ENCODE measurements around a stretch of chr12.

GRCh38 chr12:120771440-120771979 is 45.9 kb downstream of the ACADS start:
- PRO-cap: no peak

- PRO-cap: no peak
These were observed 29.1 kb downstream of the SPPL3 start for GRCh38 chr12:120874965-120875518.

- PRO-cap: no peak
These were observed 13.0 kb downstream of the SPPL3 start for GRCh38 chr12:120891040-120891699.

GRCh38 chr12:120961907-120963113 is 16.0 kb upstream of the HNF1A start:
- PRO-cap: no peak

DNA sequence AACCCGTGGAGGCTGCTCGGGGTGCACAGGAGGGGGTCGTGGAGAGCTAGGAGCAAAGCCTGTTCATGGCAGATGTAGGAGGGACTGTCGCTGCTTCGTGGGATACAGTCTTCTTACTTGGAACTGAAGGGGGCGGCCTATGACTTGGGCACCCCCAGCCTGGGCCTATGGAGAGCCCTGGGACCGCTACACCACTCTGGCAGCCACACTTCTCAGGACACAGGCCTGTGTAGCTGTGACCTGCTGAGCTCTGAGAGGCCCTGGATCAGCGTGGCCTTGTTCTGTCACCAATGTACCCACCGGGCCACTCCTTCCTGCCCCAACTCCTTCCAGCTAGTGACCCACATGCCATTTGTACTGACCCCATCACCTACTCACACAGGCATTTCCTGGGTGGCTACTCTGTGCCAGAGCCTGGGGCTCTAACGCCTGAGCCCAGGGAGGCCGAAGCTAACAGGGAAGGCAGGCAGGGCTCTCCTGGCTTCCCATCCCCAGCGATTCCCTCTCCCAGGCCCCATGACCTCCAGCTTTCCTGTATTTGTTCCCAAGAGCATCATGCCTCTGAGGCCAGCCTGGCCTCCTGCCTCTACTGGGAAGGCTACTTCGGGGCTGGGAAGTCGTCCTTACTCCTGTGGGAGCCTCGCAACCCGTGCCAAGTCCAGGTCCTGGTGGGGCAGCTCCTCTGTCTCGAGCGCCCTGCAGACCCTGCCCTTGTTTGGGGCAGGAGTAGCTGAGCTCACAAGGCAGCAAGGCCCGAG is 14.7 kb downstream of the C12orf43 start:
- PRO-cap: no peak

- PRO-cap: no peak
These were observed 5.2 kb downstream of the OASL start for GRCh38 chr12:121033774-121034367.

DNA sequence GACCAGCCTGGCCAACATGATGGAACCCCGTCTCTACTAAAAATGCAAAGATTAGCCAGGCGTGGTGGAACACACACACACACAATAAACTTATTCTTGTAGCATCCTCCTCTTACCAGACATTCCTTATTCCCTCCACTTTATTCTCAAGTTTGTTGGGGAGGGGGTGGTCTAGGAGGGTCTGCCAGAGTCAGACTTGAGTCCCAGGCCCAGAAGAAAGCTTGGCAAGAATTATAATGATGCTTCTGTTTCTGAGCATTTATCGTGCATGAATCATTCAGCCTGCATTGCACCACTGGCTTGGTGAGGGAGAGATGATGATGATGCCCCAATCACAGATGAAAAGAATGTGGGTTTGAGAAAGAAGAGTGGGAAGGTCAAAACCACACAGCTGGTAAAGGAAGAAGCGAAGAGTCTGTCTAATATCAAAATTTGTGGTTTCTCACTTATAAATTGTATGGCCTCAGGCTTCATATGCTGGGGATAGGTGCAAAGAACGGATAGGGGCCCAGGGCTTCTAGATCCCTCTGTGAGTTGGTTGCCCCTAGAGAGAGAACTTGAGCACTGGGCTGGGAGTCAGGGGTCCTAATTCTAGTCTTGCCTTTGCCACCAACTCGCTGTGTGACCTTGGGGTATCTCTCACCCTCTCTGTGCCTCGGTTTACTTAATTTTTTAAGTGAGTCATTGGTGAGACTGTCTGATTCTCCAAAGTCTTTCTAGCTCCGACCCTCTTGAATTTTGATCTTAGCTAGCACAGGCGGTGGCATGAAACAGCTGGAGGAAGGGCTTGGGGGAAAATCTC is 2.3 kb downstream of the OASL start:
- PRO-cap: no peak

DNA sequence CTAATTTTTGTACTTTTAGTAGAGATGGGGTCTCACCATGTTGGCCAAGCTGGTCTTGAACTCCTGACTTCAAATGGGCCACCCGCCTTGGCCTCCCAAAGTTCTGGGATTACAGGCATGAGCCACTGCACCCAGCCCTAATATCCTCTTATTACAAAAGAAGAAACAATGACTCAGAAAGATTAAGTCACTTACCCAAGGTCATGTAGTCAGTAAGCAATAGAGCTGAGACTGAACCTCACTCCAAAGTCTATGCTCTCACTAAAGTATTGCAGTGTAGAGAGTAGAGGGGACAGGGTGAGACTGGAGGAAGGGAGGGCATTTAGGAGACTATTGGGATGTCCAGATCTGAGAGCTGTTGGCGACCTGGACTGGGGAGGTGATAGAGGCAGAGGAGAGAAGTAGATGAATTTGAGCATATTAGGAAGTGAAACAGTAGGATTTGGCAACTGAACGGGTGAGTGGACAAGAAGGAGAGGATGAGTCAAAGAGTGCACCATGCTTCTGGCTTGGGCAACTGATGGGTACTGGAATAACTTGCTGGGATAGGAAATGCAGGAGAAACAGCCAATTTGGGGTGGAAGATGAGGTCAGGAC is 11.8 kb downstream of the P2RX7 start:
- PRO-cap: no peak

DNA sequence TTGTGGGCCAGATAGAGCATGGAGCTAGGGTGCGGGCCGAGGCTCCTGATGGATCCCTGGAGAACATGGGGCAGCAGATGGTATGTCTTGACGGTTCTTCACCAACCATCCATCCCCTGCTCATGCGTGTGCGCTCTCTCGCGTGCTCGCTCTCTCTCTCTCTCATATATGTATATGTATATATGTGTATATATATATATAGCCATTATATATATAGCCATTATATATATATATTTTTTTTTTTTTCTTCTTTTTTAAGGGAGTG is 20.8 kb downstream of the P2RX4 start:
- PRO-cap: no peak

GRCh38 chr12:121238640-121239654 is 29.0 kb downstream of the P2RX4 start:
- PRO-cap: no peak

DNA sequence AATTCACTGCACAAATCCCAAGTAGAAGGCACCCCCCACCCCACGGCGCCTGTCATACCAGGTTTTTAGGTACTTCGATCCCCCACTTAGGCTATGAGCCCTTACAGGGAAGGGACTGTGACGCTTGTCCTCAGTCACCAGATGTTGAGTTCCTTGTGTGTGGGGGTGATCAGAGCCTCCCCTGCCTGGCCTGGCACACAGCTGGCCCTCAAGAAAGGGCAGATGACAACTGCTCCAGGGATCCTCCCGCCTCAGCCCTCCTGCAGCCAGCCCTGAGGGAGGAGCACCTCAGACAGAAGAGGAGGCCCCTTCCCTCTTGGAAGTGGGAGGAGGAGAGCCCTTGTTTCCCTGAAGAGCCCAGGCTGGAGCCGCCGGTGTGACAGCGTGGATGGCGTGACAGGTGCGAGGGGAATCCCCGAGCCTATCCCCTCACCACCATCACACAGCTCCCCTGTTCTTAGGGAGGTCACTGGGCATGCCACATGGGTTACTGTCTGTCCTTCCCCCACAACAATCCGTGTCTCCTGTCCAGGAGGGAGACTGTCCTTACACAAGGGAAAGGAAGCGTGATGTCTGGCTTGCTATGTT is 31.3 kb downstream of the P2RX4 start:
- PRO-cap: no peak

GRCh38 chr12:121261672-121262416 is 34.7 kb downstream of the CAMKK2 start:
- PRO-cap: no peak

GRCh38 chr12:121273745-121274724 is 22.5 kb downstream of the CAMKK2 start:
- PRO-cap: no peak

DNA sequence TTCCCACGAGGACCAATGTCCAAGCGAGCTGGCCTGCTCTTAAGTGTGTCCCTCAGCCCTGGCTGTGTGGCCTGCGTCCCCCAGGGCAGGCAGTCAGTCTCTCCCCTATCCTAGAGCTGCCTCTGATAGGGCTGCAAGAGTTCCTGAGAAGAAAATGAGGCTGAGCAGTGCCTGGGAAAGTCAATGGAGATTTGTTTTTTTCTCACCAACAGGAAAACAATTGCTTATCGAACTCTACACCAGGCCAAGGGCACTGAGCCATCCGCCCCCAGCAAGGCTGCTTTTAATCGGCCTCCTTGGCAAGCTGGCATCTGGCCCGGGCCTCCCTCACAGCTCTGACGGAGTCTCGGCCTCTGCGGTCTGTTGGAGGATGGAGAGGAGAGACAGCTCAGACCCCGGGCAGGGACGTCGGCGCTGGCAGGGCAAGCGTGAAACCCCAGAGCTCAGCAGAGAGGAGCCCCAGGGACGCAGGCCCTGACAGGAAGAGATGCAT is 17.6 kb downstream of the CAMKK2 start:
- PRO-cap: no peak

DNA sequence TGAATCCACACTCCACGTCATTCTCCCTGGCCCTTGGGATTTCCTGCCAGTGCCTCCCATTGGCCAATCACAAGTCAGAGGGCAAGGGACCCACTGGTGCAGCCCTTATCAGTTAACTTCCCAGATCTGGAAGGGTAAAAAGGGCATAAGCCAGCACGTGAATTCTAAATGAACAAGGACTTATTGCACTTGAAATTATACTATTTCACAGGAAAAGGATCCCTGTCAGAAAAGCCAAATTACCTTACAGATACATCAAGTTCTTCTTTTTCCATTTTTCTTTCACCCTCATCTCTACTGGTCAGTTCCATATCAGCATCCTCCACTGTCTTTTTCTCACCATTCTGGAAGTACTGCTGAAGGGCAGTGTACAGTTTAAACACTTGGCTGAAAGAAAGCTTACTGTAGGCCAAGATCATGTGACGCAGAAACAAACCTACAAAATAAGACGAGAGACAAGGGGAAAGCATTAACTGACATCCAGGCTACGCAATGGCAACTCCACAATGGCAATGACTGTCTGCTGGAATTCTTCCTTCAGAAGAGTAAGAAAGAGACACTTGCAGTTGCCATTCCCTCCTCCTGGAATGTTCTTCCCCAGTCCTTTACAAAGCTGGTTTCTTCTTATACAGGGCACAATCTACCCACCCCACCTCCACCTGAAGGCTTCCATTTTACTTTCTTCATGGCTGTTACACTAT is 6.5 kb downstream of the ANAPC5 start:
- PRO-cap: no peak

DNA sequence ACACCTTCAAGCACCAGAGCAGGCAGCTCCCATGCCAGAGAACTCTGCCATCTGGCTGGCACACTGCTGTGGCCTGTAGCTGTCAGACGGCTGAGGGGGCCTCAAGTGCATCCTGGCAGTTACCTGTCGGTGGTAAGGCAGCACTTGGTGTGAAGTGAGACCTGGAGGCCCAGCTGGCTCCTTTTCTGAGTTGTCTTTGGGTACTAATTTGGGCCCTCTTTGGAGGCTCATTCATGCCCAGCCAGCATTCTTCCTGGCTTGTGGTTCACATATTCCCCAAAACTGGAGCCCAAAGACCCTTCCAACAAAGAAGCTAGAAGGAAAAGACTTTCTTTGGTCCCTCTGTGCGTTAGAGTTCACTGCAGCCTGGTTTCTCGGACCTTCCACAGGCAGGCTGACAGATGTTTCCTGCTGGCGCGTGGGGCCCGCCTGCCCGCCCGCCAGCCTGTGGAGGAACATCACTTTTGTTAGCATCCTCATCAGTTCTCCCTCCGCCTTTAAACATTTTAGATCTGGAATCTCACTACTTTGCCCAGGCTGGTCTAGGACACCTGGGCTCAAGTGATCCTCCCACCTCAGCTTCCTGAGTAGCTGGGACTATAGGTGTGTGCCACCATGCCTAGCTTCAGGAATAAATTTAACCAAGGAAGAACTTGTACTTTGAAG is 33.1 kb downstream of the RNF34 start:
- PRO-cap: no peak

DNA sequence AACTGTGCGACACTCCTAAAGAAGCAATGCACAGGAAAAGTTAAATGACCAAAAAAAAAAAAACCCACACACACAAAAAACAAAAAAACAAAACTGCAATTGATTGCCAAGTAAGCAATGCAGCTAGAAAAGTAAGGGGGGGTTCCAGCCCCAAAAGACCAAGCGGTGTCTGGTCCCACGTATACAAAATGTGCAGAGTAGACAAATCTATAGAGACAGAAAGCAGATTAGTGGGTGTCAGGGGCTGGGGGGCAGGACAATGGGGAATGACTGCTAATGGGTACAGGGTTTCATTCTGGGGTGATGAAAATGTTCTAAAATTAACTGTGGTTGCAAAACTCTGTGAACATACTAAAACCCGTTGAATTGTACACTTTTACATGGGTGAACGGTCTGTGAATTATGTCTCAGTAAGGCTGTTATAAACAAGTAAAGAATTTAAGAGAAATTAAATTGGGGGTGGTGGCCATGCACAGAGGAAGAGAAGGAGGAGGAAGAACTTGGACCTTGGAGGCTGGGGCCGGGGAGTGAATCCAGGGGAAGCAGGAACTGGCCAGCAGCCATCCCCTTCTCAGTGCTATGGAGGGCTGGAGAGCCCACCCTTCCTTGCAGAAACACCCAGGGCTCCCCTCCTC is 45.5 kb downstream of the KDM2B start:
- PRO-cap: no peak

DNA sequence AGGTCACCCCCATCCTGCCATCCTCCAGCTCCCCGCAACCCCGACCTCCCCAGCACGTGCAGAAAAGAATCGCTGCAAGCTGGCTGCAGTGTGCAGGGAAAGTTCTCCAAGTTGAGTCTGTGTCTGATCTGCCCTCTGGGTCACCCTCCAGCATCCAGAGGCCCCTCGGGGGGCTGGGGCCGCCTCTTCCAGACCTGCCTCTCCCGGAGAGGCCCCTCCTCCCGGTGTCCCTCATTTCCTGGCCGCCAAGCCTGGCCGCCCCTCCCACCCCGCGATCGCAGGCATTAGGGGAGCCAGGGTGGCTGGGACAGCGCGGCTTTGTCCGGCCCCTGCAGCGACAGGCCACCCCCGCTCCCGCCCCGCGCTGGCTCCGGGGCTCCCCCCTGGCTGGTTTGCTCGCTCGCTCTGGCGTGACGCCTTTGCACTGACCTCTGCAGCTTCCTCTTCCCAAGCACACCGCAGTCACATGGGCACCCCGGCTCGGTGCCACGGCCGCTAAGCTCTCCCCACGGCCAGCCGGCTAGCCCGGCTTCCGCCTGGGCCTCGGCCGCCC is 43.9 kb downstream of the KDM2B start:
- PRO-cap: no peak

- PRO-cap: no peak
These were observed 4.7 kb downstream of the KDM2B start for GRCh38 chr12:121575897-121576711.

DNA sequence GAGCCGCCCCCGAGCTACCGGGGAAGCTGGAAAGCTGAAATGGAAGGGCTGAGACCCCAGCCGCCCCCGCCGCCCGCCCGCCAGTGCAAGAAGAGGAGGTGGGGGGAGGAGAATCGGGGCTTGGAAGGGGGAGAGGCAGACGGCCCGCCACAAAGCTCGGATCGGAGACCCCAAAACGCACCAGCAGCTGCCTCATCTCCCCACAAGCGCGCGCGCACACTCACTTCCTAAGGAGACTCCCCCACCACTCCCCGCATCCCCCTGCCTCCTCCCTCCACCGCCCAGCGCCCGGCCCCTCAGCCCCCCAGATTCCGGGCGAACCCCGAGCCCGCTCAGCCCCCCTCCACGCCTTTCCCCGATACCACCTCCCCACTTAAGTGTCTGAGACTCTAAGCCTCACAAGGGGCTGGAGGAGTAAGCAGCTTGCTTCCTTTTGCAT is 1.4 kb downstream of the KDM2B start:
- PRO-cap: no peak

Measured in left common carotid artery plus branches (tissue), 1 donor.